Non-pigmented ciliary epithelial cell (primary cell): Measurements from ENCODE around the genes GPR174, CYLC1 and APOOL.

- RRBS = no CpG with 5 or more reads among the region's 47 CpGs
Measured at GRCh38 chrX:74291704-74292866, 11.9 kb upstream of the ZCCHC13 start.

- RRBS = 5% methylated on average over 2 of the region's 58 CpGs
Measured at GRCh38 chrX:75746793-75747474, 38.1 kb downstream of the MAGEE2 start.

GRCh38 chrX:76175291-76175820 is 2.5 kb downstream of the PBDC1 start:
- RRBS = no CpG with 5 or more reads among the region's 4 CpGs

DNA sequence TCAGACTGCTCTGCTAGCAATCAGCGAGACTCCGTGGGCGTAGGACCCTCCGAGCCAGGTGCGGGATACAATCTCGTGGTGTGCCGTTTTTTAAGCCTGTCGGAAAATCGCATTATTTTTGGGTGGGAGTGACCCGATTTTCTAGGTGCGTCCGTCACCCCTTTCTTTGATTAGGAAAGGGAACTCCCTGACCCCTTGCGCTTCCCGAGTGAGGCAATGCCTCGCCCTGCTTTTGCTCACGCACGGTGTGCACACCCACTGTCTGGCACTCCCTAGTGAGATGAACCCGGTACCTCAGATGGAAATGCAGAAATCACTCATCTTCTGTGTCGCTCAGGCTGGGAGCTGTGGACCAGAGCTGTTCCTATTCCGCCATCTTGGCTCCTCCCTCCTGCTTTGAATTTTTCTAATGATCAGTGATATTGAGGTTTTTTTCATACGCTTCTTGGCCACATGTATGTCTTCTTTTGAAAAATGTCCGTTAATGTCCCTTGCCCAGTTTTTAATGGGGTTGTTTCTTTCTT is 298.2 kb downstream of the MAGEE1 start:
- RRBS = no CpG with 5 or more reads among the region's 22 CpGs

DNA sequence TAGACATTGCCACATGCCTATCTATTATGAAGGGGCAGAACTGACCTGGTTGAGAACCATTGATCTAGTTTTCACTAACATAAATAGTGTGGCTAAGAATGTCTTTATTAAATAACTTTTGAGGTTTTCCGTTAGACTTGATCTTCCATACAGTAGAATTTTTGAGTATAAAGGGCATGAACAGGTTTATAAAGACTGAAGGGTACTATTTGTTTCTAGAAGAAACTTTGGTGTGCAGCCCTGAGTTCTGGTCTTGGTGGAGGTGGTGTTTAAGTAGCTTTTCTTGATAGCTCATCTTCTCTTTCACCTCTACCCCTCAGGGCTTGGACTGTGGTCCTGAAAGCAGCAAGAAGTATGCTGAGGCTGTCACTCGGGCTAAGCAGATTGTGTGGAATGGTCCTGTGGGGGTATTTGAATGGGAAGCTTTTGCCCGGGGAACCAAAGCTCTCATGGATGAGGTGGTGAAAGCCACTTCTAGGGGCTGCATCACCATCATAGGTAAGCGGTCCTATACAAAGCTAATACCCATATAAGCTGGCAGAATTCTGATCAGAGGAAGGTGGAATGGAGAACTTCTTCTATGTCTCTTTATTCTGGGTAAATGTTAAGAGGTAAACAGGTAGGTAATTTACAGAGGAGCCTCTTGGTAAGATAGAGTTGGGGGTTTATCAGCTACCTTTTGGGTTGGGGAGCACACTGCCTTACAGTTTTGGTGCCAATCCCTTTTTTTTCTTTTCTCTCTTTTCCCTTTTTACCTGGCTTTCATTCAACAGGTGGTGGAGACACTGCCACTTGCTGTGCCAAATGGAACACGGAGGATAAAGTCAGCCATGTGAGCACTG is 14.7 kb downstream of the TAF9B start:
- RRBS = no CpG with 5 or more reads among the region's 5 CpGs

DNA sequence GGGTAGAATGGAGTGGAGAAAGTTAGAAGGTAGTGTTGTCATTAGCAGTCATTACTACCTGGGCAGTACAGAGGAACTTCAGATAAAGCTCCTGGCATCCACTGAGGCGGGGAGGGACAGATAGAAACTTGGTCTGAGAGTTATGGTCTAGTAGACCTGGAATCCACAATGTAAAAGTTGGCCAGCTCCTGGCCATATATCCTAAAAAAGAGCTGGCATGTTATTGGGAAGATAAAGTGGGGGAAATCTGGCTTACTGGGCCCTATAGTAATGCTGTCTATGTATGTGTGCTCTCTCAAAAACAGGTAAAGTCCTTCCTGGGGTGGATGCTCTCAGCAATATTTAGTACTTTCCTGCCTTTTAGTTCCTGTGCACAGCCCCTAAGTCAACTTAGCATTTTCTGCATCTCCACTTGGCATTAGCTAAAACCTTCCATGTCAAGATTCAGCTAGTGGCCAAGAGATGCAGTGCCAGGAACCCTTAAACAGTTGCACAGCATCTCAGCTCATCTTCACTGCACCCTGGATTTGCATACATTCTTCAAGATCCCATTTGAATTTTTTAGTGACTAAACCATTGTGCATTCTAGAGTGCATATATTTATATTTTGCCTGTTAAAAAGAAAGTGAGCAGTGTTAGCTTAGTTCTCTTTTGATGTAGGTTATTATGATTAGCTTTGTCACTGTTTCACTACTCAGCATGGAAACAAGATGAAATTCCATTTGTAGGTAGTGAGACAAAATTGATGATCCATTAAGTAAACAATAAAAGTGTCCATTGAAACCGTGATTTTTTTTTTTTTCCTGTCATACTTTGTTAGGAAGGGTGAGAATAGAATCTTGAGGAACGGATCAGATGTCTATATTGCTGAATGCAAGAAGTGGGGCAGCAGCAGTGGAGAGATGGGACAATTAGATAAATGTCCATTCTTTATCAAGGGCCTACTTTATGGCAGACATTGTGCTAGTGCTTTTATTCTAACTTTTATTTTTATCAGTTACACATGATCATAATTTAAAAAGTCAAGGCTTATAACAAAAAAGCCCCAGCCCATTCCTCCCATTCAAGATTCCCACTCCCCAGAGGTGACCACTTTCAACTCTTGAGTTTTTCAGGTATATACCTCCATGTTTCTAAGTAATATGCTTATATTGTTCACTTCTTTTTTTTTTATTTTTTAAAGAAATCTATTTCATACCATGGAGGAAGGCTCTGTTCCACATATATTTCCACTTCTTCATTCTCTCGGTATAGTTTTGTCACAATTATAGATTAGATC is 13.5 kb downstream of the TAF9B start:
- RRBS = no CpG with 5 or more reads among the region's 4 CpGs

DNA sequence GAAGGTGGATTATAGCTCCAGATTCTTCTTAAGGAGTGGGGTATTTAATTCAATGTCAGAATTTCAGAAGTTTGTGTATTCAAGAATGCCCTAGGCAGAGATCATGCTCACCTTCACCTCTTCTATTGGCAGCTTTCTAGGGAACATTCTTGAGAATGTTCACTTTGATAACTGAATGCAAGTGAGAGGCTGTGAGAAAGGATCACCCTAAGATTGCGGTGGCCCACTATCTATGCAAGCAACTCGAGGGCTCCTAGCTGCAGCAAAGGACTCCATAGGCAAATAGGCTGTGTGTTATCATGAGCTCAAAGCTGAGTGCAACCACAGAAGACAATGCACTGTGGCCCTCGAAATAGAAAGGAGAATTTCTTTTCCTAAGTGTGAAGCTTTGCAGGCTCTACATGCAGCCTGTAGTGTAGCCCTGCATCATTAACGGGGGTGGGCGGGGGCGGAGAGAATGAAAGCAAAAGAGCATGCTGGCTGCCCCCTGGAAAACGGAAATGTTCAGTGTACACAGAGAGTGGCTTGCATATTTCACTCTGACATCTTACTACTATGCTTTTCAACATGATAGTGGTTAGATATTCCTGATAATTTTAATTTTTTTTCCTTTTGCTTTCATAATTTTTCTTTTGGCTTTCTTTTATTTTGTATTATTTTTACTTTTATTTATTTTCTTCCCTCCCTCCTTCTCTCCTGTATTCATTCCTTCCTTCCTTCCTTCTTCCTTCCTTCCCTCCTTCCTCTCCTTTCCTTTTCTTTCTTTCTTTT is at the start of gene GPR174:
TSS of gene GPR174 (plus strand) at position 507 of the 771 bp plus-strand sequence.
- RRBS = no CpG with 5 or more reads among the region's 7 CpGs

- RRBS = no CpG with 5 or more reads among the region's 2 CpGs
Measured at GRCh38 chrX:81238420-81238650, 36.4 kb downstream of the SH3BGRL start.

GRCh38 chrX:83861018-83861304 is at the start of gene CYLC1:
TSS of gene CYLC1 (plus strand) at chrX:83861146.
- RRBS = no CpG with 5 or more reads among the region's 2 CpGs

DNA sequence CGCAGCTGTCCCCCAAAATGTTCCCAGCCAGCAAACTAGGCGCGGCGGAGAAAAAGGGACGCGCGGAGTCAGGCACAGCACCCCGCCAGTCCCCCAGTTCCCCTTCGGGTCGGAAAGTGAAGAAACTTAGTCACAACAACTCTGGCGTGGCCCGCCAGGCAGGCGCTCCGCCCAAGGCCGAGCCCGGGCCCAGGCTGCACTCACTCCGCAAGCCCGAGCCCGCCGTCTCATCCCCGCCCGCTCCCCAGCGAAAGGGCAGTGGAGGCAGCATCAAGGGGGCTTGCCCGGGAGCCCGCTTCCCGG is 623 bp downstream of the RPS6KA6 start:
- RRBS = 2% methylated on average over 4 of the region's 26 CpGs

GRCh38 chrX:85003598-85004317 is at the start of gene APOOL:
TSS of gene APOOL (plus strand) at chrX:85003877.
- RRBS = no CpG with 5 or more reads among the region's 27 CpGs

DNA sequence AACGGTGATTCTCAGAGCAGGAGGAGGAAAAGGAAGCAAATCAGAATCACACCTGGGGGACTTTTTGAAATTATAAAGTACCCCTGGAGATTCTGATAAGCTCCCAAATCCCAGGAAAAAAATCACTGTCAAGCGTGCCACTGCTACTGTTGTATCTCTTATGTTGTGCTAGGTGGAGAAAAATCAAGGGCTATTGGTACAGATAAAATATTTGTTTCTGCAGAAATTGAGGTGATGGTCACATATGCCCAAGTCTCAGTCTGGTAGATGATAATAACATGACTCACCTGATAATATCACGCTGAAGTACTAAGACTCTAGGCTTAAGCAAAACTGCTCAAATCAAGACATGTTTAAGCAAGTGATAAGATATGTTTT is 143.8 kb downstream of the CHM start:
- RRBS = no CpG with 5 or more reads among the region's 3 CpGs

- RRBS = no CpG with 5 or more reads among the region's 1 CpG
Measured at GRCh38 chrX:86777697-86778045, 629.4 kb downstream of the DACH2 start.

- RRBS = no CpG with 5 or more reads among the region's 5 CpGs
Measured at GRCh38 chrX:88604661-88605268, 142.3 kb upstream of the CPXCR1 start.

DNA sequence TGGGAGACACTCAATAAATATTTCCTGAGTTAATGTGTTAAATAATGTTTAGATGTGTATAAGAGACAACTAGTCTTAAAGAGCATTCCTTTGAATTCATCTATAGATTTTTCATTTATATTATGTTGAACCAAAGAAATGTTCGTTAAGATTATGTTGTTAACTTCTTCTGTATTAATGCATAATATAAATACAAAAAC is 349.7 kb downstream of the TGIF2LX start:
- RRBS = no CpG with 5 or more reads among the region's 1 CpG

DNA sequence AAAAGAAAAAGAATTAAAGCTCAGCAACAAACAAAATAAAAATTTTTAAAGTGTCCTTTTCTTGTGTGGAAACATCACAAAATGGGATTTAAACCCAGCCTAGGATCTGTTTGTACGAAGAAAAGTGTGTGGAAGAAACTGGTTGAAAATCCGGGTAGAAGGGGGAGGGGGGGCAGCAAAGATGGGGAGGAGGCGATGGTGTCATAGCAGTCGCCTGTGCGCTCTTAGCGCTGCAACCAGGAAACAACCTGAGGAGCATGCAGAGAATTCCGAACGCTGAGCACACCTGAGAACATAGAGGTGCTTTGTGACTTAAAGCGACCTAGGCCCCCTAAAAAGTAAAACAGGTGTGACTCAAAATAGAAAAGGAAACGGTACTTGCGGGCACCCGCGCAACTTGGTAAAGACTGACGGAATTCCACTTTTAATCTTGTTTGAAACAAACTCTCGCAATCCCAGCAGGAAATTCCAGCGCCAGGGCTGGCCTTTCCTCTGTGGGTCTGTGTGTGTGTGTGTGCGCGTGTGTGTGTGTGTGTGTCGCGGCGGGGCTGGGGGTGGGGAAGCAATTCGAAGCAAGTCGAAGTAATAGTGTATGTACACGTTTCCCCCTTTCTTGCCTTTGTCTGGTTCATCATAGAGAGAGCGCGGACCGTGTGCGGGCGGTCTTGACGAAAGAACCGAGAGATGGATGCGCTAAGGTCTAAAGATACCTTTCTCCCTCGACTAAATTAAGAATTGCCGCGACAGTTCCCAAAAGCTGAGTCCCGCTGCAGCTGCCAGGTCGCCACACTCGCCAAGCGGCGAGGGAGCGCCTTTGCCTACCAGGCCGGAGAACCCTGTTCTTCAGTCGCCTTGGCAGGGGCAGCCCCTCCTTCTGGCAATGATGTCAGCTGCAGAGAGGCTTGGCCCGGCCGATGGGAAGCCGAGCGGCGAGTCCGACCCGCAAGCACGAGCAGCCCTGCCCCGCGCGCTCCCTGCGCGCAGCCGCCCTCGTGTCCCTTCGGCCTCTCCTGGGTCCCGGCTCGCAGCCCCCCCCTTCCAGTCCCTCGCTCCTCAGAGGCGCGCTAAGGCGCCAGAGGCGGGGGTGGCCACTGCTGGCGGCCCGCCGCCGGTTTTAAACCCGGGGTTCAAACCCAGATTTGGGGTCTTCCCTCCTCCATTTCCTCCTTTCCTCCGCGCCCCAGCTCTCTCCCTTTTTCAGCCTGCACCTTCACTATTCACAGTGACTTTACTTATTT is 2.4 kb downstream of the PCDH11X start:
- RRBS = 0% methylated on average over 6 of the region's 73 CpGs

DNA sequence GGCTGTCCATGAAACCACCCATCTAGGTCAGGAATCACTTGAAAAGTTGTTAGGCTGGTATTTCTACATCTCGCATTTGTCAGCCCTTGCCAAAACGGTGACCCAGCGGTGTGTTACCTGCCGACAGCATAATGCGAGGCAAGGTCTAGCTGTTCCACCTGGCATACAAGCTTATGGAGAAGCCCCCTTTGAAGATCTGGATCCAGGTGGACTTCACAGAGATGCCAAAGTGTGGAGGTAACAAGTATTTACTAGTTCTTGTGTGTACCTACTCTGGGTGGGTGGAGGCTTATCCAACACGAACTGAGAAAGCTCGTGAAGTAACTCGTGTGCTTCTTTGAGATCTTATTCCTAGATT is 238.6 kb downstream of the NAP1L3 start:
- RRBS = no CpG with 5 or more reads among the region's 8 CpGs